ENCODE measurements around a stretch of chr5.

- PRO-cap = no peak
These were observed 21.3 kb downstream of the FYB1 start for GRCh38 chr5:39197976-39198520.

DNA sequence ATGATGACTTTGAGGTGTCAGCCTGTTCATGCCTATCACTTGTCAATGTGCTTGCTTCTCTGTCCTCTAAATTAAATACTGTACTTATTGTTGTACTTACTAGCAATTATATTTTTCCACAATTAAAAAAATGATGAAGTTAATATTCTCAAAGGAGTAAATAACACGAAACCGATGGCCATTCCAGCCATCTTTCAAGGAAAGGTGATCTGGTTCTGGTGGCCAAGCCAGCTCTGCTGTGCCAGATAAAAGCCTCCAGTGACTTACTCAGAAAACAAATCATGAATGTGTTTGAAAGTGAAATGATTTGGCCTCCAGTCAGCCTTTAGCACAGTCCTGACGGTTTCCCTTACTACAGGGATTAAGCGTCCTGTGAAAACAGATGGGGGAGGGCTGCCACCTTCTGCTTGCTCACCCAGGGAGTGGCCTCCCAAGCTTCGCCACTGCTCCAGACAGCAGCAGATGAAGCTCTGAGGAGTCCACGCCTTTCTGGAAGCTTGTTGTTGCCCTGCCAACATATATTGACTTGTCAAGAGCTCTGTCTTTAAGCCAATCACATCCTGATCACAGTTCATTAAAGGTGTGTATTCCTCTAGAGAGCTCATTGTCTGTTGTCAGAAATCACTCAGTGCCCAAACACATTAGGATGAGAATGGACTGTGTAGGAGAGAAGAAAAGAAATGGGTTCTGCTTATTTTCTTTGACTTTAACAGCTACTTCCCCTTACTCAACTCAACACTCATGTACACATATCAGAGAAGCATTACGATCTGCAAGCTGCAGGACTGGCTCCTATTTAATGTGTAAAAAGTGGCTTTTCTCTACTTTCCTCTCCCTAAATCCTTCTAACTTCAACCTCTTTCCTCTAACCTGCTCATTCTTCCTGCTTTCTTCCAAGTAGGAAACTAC lies 4.9 kb upstream of the FYB1 start:
- PRO-cap = no peak

GRCh38 chr5:39394762-39395344 lies 29.9 kb downstream of the DAB2 start:
- PRO-cap = no peak

DNA sequence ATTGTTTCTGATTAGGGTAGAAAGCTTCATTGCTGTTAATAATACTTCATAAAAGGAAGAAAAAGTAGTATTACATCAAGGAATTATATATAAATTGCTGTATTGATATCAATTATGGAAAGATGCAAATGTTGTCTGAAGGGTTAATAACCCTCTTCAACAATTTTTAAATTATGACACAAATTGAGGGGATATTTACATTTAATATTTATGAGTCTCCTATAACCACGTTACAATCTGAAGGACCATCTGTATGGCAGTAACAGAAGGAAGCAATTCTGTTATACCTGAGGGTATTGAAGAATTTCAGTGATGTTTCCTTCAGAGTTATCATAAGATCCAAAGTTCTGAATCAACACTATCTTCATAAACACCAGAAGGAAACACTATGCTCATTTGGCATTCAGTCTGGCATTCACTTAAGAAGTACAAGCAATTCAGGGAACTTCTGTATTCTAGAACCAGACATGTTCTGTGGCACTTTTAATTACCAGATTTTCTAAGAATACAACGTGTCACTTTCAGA lies 9.7 kb downstream of the DAB2 start:
- PRO-cap = no peak

DNA sequence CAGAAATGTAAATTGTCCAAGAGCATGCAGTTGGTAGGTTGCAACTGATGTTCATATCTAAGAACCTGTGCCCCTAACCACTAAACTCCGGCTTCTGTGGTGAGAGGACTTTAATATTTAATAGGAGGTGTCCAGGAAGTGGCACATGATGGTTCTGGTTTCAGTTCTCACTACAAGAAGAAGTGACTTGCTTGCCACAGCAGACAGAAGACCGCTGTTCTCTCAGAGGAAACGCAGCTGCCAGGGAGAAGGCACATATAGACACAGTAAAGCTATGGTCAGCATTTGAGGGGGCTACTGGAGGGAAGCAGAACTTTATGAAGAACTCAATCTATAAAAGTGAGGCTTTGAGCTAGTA lies 36.2 kb upstream of the DAB2 start:
- PRO-cap = no peak

- PRO-cap = no peak
These were observed 95.5 kb upstream of the DAB2 start for GRCh38 chr5:39520201-39520690.

- PRO-cap = no peak
These were observed 608.6 kb upstream of the DAB2 start for GRCh38 chr5:40033340-40033855.

GRCh38 chr5:40404981-40405530 lies 274.7 kb upstream of the PTGER4 start:
- PRO-cap = no peak

GRCh38 chr5:40441490-40442292 lies 238.0 kb upstream of the PTGER4 start:
- PRO-cap = no peak

GRCh38 chr5:40486297-40486936 lies 193.3 kb upstream of the PTGER4 start:
- PRO-cap = no peak

GRCh38 chr5:40541046-40541605 lies 138.6 kb upstream of the PTGER4 start:
- PRO-cap = no peak

DNA sequence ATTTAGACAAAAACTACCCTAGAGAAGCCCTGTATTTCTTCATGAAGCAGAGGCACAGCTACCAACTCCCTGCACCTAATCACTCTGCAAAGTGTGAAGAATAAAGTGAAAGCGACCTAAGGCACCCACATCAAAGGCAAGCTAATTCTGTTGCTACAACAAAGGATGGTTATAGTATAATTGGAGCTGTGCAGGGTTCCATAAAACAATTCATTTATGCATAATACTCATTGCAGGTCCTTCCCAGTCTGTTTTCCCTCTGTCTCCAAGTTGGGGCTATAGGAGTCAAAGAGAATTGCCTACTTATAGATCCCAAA lies 56.2 kb upstream of the PTGER4 start:
- PRO-cap = no peak

- PRO-cap = no peak
These were observed 13.9 kb downstream of the PRKAA1 start for GRCh38 chr5:40784185-40784664.

DNA sequence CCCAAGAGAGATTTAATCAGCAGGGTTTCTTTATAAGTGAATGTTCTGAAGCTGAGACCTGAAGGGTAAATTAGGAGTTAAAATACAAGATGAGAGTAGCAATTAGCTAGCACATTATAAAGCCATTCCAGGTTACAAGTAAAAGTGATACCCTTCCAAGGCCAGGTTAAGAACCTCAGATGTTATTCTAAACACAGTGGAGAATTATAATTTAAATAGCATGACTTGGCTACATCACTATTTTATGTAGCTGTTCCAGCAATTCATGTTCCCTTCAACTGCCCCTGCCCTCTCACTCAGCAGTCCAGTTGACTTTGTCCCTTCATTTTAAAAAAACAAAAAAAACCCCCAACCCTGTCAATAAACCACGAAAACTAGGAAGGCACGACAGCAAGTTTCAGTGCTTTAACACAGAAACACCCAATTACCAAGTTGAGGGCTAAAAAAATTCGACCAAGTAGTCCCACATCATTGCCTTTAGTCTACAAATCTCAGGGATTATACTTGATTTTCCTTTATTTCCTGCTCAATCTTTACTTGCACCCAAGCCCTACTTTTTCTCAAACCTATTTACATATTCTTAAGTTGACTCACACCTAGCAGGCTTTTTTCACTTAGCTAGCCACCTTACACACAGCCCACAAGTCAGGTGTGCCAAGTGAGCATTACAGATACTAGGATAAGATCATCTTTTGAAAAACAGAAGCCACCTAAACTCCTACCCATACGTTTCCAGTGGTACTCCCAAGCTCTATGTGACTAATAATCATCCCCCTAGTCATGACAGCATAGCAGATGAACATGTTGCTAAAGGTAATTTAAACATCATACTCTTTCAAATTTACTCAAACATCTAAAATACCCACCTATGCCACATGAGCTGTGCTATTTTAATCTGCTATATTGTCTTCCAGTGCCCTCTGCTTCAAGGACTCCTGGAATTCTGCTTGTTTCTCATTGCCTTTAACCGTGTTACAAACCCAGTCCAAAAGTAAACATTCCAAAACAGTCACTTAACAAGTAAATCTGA lies 3.4 kb downstream of the RPL37 start:
- PRO-cap = no peak

GRCh38 chr5:40832367-40832931 lies 2.6 kb downstream of the RPL37 start:
- PRO-cap = no peak

GRCh38 chr5:40895079-40896211 lies 13.9 kb upstream of the C7 start:
- PRO-cap = no peak

DNA sequence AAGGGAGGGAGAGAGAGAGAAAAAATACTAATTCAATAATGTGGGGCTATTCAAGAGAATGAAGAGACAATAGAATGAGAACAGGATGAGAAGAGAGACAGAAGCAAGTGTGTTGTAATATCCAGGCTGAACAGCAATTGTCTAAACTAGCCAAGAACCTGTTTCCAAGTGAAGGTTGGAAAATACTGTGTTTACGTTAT lies 27.4 kb downstream of the C7 start:
- PRO-cap = no peak

DNA sequence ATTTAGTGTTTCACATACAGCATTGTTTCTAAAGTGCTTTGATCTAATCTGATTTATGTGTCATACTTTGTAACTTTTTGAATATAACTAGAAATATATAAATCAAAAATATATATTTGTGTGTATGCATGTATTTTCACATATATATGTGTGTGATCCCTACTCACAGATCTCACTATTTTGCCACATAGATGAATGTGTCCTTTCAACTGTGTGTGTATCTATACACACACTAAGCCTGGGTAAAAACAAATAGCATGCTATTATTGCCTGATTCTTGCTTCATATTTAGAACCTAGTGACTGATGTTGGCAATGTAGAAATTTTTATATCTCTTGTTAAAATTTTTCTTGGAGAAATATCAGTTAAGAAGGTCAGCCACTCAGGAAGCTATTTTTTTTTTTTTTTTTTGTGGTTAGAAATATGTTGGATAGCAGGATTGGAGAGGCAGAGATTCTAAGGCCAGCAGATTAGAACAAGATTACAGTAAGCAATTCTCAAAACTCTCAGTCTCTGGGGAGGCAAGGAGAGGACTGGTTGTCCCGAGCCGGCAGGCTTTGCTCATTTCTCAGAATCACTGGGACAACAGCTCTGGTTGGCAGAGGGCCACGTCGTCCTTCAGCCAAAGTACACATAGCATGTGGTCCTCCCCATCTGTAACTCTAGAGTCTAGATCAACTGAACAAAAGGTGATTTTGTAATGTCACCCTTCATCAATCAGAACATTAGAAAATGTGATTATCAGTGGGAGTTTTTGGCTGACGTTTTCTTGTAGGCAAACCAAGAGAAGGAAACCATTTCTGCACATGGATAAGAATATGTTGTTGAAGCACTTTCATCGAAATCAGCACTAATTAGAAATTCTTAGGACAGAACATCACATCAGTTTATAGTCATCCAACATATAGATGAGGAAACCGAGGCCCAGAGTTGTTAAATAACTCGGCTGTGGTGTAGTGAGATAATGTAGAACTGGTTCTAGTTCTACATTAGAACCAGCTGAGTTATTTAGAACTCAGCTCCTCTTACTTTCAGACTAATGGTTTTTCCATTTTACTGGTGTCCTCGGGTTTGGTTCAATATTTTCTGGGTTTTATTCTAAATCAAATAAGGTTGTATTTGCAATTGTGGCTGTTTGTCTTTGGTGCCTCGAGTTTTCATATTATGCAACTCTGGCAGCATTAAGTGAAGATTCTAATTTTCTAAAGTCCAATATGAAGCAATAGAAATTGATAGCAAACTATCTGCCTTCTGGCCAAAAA lies 19.5 kb downstream of the C6 start:
- PRO-cap = no peak

DNA sequence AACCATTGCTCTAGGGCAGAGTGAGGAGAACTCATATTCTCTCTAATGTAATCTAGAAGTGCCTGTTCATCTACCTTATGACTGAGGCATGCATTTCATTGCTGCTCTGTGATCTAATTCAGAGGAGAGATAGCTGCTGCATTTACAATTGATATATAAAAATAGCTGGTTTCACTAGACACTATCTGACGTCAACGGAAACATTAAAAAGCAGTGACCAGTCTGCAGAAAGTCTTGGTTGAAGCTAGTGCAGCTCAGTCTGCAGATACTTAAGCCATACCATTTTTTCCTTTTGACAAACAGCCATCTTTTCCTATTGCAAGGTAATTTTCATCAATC lies 72.9 kb upstream of the C6 start:
- PRO-cap = no peak

- PRO-cap = unidirectional peak, plus-strand start at chr5:41869477
These were observed 1.1 kb downstream of the OXCT1 start for GRCh38 chr5:41869081-41869541.

Data from WTC11 (cell line).